Measurements from ENCODE around the genes HAUS6, RPS6, IFNA4 and IFNA2.

GRCh38 chr9:17073647-17074047 is 61.2 kb upstream of the CNTLN start:
- RRBS = no CpG with 5 or more reads among the region's 9 CpGs

- RRBS = no CpG with 5 or more reads among the region's 5 CpGs
These were observed 489 bp upstream of the CNTLN start for GRCh38 chr9:17134355-17134747.

- RRBS = no CpG with 5 or more reads among the region's 3 CpGs
These were observed 155.8 kb upstream of the SH3GL2 start for GRCh38 chr9:17423033-17423526.

DNA sequence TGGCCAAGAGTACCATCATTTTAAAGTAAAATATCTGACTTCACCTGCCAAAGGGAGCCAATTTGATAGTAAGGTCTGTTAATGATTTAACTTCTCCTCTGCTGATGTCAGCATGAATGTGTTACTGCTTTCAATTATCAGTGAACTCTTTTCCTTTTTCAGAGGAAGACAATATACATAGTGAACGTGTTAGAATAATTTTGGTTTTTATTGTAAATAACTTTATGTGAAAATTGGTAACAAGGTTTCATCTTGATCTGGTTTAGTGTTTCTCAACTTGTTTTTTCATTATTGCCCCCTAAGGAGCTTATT is 409.7 kb downstream of the SH3GL2 start:
- RRBS = no CpG with 5 or more reads among the region's 1 CpG

- RRBS = no CpG with 5 or more reads among the region's 2 CpGs
These were observed 288.9 kb upstream of the ADAMTSL1 start for GRCh38 chr9:18184944-18185513.

DNA sequence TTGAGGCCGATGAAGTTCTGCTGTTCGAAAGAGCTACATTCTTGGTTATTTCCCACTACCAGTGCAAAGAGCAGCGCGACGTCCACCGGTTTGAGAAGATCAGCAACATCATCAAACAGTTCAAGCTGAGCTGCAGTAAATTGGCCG is 898 bp downstream of the RRAGA start:
- RRBS = no CpG with 5 or more reads among the region's 7 CpGs

- RRBS = no CpG with 5 or more reads among the region's 1 CpG
These were observed 6.4 kb downstream of the RRAGA start for GRCh38 chr9:19055479-19056240.

DNA sequence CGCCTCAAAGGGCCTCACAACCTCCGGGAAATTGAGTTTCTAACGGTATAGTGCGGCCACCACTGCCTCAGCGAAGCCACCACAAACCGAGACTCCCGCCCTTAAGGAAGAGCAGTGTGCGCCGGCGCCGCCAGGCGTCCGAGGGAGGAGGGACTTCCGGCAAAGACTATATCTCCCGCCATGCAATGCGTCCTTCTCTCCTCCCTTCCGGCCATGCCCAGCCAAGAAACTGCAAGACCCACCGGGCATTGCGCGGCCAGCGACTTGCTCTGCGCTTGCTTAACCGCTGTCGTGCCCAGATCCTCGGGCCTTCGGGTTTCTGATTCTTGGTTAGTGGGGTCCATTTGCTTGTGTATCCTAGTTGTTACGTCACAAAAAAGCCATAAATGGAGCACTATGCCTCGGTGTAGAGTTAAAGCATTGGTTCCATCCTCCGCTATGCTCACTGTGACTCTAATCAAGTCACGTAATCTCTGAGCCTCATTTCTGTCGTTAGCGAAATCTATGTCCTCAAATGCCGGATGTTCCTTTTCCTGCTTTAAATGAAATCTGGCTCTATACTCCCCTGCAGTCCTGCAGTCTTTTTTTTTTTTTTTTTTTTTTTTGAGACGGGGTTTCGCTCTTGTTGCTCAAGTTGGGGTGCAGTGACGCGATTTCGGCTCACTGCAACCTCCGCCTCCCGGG is at the start of gene HAUS6:
Gene HAUS6 (minus strand): TSS at position 106 of the 684 bp plus-strand sequence.
- RRBS = 2% methylated on average over 9 of the region's 40 CpGs

DNA sequence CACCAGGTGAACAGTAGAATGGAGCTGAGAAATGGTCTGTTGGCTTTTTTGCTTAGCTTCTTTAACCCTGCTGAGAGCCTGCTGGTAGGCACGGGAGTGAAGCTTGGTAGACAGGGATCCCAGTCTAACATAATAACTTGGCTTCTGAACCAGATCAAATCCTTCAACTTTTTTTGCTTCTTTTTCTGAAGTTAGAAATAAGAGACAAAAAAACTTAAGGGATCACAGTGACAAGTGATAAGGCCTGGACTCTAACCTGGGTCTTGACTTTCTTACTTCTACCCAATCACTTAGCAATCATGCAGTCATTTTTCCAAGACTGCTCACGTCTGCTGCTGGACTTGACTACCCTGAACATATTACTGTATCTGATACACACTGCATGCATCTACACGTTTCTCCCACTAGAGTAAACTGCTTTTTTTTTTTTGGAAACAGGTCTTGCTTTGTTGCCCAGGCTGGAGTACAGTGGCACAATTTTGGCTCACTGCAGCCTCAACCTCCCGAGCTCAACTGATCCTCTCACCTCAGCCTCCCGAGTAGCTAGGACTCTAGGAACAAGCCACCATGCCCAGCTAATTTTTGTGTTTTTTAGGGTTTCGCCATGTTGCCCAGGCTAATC is 7.5 kb downstream of the PLIN2 start:
- RRBS = no CpG with 5 or more reads among the region's 6 CpGs

- RRBS = no CpG with 5 or more reads among the region's 6 CpGs
These were observed 6.5 kb downstream of the PLIN2 start for GRCh38 chr9:19120708-19121239.

DNA sequence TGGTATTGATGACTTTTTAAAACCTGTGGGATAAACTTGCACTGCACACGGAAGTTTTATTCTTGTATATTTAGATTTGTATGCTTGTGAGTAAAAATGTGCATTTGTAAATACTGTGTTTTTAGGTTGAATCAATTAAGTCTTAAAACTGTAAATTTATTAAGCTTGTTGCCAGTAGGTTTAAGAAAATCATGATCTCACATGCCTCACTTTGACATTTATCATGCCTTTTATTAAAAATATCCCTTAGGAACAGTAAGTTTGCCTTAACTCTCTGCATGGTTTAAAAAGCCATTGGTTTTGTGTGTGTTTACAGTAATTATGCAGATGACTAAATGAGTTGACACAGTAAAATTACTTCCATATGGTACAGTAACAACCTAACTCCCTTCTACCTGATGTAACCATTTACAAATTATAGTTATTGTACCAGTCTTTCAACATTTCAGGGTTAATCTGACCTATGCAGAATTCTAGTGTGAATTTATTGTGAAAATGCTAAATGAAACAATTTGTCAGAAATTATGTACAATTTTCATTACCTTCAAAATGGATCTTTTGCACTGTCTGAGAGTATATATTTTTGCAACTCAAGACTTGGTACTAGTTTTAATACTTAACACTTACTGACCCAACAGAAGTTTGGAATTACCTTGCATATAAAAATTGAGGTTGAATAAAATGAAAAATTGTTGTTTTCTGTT is 6.4 kb downstream of the RPS6 start:
- RRBS = no CpG with 5 or more reads among the region's 1 CpG

DNA sequence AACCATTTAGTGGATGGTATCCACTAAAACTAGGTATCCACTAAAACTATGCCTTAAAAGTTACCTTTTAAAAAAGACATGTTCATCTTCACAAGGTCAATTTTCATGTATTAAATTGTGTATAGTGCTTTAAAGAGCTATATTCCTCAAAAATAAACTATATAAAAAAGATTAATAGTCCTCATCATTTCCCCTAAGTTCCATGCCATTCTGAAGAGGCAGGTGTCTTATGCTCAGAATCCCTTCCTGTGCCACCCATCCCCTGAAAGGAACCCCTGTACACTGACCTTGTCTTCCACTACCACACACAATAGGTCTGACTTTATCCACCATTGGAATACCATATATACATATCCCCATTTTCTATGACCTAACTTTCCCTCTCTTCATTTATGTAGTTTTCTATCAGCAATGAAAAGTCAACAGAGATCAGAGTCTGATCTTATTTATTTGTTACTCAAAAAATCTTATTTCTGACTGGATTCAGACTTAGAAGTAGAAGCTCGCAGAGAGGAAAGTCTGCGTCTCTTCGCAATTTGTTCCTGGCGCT is 4.1 kb downstream of the RPS6 start:
- RRBS = no CpG with 5 or more reads among the region's 4 CpGs

GRCh38 chr9:19379611-19380507 is at the start of gene RPS6:
TSS of gene RPS6 (minus strand) at chr9:19380236.
- RRBS = 2% methylated on average over 7 of the region's 57 CpGs

DNA sequence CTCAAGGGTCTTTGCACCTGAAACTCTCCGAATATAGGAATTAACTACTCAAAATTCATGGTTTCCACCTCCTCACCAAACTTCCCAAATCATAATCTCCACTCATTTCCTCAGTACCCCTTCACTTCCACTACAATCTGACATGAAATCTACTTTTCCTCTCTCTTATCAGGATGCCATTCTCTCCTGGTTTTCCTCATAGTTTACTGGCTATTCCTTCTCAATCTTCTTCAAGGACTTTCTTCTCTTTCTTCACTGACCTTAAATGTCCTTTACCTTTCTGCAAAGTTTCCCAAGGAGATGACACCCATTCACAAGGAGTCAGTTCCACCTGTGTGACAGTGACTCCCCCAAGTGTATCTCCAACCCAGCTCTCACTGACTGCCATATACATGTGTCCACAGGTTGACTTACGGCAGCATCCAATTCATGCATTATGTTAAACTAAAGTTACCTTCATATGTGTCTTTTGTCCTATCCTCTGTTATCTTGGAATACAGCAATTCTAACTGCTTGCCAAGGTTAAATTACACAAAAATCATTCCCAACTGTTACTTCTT is 172.6 kb downstream of the MLLT3 start:
- RRBS = no CpG with 5 or more reads among the region's 2 CpGs

- RRBS = no CpG with 5 or more reads among the region's 103 CpGs
These were observed 762 bp downstream of the MLLT3 start for GRCh38 chr9:20621194-20622279.

DNA sequence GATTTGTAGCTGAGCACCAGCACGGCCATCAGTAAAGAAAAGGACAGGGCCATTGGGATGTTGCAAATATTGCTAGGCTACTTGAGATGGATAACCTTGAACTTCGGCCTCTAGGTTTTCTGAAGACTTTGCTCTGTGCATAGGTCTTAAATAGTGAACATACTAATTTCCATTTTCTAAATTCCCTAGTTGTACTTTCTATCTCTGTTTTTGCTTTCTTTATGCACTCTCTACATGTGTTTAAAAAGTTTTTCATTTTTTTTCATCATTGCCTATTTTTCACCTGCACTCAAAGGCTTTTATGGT is at the start of gene IFNA4:
Gene IFNA4 (minus strand): TSS at position 109 of the 306 bp plus-strand sequence.
- RRBS = no CpG with 5 or more reads among the region's 2 CpGs

DNA sequence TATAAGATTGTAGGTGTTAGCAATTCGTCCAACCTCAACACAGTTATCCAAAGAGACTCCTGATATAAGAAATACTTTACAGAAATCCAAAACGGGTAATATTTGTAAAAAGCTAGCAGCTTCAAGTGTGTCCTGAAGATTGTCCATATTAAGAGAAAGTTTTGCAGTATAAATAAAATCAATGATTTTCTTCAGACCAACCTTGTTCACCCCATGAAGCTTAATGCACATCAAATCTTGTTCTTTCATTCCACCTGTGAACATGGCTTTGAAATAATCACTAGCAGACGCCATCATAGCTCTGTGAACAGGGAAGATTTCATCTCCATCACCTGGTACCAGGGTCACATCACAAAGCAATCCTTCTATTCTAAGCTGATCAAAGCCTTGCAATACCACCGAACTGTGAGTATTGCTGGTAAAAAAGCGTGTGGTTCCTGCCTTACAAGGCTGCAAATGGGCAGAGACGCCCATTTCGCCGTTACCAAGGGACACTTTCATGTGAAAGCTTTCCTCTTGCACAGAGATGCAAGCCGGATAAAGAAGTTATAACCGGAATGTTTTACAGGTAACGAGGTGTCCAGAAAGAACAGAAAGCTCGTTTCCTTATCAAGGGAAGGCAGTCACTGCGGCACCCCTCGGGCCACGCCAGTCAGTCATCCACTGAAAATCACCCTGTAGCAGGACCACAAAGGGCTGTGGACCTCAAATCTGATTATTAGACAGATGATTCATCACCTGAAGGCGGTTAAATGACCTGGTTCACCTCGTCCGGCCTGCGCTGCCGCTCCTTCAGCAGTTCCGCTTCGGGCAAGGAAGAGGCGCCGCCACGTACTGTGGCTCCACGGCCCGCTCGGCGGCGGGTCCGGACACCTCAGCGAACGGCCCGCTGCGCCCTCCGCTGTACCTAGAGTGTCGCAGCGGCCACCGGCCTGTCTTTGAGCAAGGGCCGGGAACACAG is 565 bp downstream of the KLHL9 start:
- RRBS = 1% methylated on average over 18 of the region's 40 CpGs

- RRBS = no CpG with 5 or more reads among the region's 1 CpG
These were observed at the start of gene IFNA2 for GRCh38 chr9:21385310-21385750. TSS of gene IFNA2 (minus strand) at chr9:21385398.

DNA sequence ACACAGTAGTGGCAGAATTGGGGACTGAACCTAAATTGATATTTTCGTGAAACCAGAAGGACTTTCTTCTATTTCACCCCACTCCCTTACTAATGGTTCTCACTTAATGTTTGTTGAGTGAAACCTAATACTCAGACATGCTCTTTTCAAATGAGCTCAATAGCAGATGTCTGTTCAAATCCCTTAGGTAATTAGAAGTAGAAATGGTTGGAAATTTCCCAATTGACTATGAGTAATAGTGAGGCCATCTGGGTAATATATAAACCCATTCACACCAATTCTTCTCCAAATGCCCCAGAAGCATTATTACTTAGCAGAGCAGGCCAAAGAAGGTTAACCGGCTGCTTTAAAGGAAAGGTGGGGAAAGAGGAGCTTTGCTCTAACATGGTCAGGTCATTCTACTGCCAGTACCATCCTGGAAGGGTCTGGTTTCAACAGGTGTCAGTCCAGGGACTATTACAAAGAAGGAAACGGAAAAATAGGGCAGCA is 119.5 kb upstream of the MTAP start:
- RRBS = no CpG with 5 or more reads among the region's 3 CpGs

DNA sequence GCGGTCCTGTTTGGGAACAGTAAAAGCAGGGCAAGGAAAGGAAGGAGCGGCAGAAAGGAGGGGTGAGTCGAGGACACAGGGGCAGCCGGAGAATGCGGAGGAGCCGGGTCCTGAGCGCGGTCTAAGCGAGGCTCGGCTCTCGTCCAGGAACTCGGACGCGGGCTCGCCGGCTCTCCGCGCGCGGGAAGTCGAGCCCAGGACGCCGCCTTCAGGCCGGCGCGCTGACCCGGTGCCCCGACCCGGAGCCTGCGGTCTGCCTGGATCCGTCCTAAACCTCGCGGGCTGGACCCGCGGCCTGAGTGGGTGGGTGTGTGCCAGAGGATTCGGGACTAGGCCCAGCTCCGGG is 13.5 kb downstream of the CDKN2B start:
- RRBS = 2% methylated on average over 24 of the region's 37 CpGs

All from GM19239 (cell line).